Epidermal melanocyte (primary cell): ENCODE data around the genes KLHL29 and PTRHD1.

DNA sequence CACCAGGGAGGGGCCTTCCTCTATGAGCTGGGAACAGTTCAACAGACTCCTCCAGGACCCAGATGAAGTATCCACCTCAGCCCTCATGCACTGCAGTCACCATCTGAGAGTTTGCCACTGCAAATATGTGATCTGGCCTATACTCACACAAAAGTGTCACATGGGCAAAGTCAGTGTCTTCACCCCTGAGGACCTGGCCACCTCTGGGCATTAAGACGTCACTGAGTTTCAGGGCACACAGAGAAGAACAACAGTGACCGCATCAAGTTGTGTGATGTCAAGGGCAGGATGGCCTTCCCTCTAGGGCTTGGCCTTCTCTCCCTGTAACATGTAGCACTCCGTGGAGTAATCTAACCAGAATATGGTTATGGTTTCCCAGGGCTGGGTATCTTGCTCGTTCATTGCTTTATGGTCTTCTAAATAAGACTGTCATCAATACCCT, 136.8 kb upstream of the KLHL29 start:
- RRBS: no CpG with 5 or more reads among the region's 4 CpGs

GRCh38 chr2:23384957-23385732, at the start of gene KLHL29:
TSS of gene KLHL29 (plus strand) at chr2:23385179.
- RRBS: 2% methylated on average over 45 of the region's 114 CpGs

DNA sequence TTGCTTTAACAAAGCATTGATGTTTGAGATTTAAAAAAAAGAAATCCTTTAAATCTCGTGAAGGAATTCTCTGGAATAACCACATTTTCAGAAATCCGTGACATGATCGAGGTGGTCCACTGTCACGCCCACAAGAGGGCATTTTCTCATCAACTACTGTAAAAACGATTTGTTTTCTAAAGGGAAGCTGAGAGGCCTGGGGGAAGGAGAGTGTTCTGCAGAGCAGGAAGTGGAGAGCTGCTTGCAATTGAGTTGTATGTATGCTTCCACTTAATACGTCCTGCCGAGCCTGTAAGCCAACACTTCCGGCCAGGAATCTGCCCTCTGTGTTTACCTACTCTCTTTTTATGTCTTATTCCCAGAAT, 19.4 kb downstream of the KLHL29 start:
- RRBS: no CpG with 5 or more reads among the region's 8 CpGs

DNA sequence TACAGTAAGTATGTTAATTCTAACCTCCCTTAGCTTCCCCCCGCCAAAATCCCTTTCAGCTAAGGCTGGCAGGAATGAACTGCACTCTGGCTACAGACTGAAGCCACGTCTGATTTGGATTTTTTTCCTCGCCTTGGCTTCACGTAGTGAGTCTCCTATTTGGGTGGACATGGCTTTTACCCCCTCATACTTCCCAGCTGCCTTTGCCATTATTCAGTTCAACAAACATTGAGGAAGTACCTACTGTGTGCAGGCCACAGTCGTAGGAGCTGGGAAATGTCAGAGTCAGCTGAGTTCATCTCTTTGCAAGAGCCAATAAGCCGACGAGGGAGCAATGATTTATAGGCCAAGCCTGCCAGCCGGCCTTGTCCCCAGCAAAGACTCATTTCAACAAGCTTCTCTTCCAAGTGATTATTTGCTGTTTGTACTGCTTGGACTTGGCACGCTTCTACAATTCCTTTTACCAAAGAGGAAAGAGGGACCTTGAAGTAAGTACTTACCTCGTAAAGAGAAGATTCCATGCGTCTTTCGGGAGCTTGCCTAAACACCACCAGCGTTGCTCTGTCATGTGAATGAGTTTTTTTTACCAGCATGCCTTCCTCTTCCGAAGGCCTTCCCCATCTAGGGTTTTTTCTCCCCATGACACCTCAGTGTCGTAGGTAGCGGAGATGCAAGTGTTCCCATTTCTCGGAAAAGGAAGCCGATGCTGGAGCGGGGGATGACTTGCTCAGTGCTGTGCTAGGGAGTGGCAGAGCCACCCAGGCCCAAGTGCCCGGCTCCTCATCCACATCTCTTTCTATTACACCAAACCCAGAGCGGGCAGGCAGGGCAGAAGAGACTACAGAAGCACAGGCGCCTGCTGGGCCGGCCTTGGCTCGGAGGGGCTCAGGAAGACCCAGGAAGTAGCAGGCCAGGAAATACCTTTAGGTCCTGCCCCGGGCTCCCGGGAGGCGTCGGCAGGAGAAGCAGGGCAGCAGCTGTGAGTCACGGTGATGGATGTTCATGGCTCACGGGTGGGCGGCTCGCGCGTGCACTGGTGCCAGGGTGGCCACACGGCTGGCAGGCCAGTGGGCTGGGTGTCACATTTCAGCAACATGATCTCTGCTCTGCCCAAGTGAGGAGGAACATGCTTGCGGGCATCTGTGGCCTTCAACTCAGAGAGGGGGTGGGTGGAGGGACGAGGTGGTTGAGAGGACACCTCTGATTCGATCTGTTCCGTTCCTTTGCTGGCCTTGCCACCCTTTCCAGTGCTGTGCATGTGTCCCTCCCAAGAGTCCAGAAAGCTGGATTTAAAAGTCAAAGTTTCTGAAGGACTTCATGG, 138.9 kb downstream of the KLHL29 start:
- RRBS: 22% methylated on average over 2 of the region's 39 CpGs

DNA sequence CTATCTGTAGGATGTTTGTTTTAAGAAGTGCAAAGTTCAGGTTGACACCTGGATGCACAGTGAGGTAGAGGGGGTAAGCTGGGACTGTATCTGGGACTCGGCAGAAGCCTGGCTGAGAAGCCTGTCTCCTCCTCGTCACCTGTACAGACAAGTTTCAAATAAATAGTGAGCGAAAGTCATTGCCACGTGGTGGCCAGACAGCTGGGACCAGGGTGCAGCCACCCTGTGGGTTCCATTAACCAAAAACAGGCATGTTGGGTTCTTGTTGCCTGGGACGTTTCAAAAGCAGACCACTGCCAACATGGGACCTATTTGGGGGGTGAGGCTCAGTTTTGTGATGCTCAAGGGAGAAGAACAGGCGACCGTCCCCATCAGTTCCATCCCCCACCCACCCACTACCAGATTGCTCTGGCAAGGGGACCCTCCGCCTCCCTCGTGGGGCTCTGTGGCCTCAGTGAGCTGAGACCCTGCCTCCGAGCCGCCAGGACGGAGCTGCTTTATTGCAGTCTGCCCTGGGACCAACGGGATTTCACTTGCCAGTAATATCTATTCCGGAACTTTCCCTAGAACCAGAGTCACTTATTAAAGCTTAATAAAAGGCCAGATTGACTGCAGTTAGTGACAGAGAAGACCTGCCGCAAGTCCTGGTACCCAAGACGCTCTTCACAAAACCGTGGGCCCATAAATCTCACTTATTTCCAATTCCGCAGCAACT, 146.2 kb downstream of the KLHL29 start:
- RRBS: no CpG with 5 or more reads among the region's 18 CpGs

DNA sequence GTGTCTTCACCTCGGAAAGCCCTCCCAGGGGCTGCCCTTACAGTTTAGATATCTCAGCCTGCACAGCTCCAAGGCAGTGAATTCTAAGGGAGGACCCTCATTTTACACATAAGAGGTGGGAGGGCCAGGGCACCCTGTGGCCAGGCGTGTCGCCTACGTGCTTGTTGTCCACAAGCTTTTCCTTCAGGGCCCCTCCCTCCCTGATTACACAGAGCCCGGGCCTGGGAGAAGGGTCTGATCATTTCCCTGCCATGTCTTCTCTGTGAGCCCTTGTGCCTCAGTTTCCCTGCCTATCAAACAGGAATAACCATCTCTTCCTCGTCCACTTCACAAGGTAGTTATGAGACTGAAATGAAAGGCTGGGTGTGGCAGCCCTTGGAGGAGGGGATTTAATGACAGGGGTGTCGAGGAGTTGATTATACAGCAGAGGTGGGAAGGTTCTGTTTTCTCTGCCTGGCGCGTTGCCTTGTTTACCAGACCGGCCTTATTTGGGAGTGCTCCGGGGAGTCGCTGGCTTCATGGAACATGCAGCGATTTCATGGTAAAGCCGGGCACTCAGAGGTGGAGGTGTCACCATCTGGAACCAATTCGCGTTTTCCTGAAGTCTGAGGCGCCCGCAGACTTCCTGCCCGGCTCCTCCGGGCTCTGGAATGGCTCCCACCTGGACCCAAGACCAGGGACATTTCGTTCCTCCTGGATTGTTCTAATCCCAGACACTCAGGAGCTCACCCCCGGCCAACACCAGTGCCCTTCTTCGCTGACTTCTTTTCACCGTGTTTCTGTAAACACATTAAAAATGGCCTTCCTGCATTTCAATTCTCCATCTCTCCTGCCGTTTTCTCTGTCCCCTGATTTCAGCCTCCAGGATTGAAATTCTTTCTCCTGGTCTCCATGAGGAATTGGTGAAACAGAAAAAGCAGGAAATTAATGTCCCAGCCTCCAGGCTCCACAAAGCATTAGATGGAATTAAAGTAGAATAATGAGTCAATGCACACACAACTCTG, 209.0 kb downstream of the KLHL29 start:
- RRBS: 21% methylated on average over 6 of the region's 25 CpGs

- RRBS: 0% methylated on average over 2 of the region's 10 CpGs
Measured at GRCh38 chr2:23927582-23927795, 566 bp upstream of the ATAD2B start.

- RRBS: no CpG with 5 or more reads among the region's 9 CpGs
Measured at GRCh38 chr2:24018353-24018897, 8.5 kb downstream of the MFSD2B start.

GRCh38 chr2:24048765-24049200, 758 bp upstream of the FKBP1B start:
- RRBS: no CpG with 5 or more reads among the region's 13 CpGs

DNA sequence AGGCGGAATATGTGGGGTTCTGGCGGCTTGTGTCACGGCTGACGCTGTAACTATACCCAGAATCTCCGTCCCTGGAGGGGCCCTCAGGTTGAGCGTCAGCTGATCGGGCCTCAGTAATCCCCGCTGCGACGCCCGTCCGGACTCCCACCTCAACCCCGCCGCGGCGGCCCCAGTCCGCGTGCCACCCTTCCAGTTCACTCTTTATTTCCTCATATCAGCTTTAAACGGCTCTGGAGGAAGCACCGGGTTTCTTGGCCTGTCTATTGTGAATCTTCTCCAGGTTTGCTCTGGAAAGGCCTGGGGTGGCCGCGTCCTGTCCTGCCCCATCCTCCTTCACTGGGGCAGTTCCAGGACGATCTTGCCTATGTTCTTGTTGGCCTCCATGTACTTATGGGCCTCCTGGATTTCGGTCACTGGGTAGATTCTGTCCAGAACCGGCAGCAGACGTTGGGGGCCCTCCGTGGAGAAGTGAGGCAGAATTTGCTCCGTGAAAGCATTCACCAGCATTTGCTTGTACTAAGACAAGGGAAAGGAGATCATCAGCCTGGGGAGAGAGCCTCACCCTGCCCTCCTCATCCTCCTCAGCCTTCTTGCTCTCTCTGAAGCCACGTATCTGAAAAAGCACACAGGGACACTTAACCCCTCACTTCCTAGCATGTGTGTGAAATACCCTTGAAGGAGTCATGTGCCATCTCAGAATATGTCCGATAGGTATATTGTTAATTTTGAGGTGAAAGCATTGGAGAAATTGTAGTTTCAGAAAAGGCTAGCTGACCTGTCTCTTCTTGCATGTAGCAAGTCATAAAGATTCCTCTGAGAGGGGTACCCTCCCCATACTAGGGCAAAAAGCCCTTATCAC, 1.3 kb upstream of the SF3B6 start:
- RRBS: 1% methylated on average over 7 of the region's 30 CpGs

GRCh38 chr2:24124308-24124664, 1.0 kb downstream of the FAM228B start:
- RRBS: no CpG with 5 or more reads among the region's 1 CpG

GRCh38 chr2:24264543-24265130, 89.8 kb downstream of the FAM228A start:
- RRBS: no CpG with 5 or more reads among the region's 6 CpGs

DNA sequence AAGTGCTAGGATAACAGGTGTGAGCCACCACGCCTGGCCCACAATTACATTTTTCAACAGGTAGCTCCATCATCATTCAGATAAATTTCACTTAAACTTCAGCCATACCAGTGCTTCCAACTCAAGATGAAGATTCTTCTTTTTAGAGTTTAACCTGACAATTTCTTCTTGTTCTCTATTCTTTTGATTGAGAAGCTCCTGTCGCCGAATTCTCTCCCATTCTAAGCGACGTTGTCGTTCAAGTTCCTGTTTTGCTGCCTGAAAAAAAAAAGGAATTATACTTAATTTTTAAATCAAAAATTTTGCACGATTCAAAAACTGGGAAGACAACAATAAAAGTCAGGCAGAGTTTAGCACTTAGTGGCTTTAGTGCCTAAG, 61.8 kb downstream of the ITSN2 start:
- RRBS: no CpG with 5 or more reads among the region's 7 CpGs

DNA sequence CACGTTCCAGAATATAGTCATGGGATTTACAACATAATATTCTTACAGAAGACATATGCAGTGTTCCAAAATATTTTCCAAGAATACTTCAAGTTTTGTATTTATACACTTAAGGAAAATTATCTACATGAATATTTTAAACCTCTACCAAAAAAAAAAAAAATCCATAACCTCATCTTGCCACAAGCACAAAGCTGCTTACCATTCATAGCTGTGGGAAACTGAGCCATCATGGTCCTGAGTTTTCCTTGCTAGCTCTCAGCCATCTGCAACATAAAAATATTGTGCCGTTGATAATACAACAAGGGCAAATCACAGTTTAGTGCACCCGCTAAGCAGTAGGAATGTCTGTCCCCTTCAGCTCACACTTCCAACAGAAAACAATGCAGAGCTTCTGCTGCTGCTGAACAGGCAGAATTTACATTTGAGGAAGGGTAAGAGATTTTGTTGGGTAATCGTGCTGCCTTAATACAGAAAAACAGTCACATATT, 32.4 kb downstream of the ITSN2 start:
- RRBS: no CpG with 5 or more reads among the region's 4 CpGs

GRCh38 chr2:24403629-24403854, 43.2 kb upstream of the ITSN2 start:
- RRBS: no CpG with 5 or more reads among the region's 3 CpGs

- RRBS: no CpG with 5 or more reads among the region's 4 CpGs
Measured at GRCh38 chr2:24720309-24720855, 72.8 kb downstream of the PTRHD1 start.

DNA sequence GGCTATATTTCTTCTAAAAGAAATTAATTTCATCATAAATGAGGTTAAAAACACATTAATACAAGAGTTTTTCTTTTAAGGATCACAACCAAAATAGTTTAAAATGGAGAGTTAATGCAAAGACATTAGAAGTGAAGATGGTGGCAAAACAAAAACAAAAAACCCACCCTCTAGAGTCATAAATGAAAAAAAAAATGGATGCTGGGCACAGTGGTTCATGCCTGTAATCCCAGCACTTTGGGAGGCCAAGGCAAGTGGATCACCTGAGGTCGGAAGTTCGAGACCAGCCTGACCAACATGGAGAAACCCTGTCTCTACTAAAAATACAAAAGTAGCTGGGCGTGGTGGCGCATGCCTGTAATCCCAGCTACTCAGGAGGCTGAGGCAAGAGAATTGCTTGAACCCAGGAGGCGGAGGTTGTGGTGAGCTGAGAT, 45.5 kb downstream of the PTRHD1 start:
- RRBS: no CpG with 5 or more reads among the region's 5 CpGs

DNA sequence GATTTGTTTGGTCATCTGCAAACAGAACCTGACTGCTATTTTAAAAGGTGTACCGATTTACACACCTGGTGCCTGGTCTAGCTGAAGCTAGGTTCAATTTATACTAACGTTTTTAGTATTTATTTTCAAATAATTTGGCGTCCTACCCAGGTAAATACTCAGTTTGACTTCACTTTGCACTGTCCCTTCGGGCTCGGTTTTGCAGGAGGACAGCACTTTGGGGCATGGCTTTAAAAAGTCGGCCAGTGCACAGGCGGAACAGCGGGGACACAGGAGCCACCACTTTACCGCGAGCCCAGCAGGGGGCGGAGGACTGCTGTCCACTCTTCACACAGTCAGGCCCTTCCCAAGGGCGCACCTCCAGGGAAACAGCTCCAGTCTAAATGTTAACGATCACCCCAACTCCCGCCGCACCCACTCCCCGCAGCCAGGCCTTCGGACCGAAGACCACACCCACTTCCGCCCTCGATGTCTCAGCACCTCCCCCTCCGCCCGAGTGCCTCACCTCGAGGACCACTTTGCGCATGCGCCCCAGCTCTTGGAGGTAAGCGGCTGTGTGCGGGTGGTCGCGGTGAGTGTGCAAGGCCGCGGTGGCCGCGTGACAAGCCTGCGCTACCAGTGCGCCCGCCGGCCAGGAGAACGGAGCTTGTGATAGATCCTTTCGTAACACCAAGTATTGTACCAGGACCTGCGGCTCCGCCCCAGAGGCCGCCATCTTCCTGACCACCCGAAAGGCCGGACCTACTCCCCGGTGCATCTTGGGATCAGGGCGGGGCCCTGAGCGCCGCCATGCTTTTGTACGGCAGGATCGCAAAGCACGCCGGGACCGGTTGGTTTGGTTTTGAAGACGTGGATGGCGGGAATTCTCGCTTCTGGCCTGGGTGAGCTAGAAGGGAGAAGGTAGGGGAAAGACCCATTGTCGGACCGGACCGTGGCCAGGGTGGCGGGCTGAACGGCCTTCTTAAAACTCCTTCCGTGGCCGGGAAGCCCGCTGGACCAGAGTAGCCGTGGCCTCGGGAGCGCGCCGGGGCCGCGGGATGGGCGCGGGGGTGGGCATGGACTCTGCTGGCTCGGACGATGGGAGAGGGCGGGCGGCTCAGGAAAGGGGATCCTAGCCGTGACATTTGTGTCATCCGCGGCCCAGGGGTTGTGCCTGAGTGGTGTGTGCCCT, at the start of gene PTRHD1:
PTRHD1 (minus strand) TSS at position 771 of the 1,171 bp plus-strand sequence.
- RRBS: 4% methylated on average over 23 of the region's 80 CpGs

- RRBS: no CpG with 5 or more reads among the region's 5 CpGs
Measured at GRCh38 chr2:24857746-24858063, 62.3 kb downstream of the ADCY3 start.